Testis (tissue), 5 donors: ENCODE data around the genes PSMB1 and PDCD2.

GRCh38 chr6:169620380-169620647 is 81.5 kb downstream of the WDR27 start:
- PRO-cap, 3 experiments: no peak in any of the 3 experiments
- RAMPAGE, long total RNA, 2 experiments: no peak in any of the 2 experiments
- RRBS: no CpG with 5 or more reads among the region's 3 CpGs

- PRO-cap, 3 experiments: peak in 2 of 3 experiments; most common minus-strand start chr6:169653878 (in 2)
- RAMPAGE, long total RNA, 2 experiments: no peak in any of the 2 experiments
- RRBS: no CpG with 5 or more reads among the region's 6 CpGs
Observed at GRCh38 chr6:169653684-169654135, 48.1 kb downstream of the WDR27 start.

DNA sequence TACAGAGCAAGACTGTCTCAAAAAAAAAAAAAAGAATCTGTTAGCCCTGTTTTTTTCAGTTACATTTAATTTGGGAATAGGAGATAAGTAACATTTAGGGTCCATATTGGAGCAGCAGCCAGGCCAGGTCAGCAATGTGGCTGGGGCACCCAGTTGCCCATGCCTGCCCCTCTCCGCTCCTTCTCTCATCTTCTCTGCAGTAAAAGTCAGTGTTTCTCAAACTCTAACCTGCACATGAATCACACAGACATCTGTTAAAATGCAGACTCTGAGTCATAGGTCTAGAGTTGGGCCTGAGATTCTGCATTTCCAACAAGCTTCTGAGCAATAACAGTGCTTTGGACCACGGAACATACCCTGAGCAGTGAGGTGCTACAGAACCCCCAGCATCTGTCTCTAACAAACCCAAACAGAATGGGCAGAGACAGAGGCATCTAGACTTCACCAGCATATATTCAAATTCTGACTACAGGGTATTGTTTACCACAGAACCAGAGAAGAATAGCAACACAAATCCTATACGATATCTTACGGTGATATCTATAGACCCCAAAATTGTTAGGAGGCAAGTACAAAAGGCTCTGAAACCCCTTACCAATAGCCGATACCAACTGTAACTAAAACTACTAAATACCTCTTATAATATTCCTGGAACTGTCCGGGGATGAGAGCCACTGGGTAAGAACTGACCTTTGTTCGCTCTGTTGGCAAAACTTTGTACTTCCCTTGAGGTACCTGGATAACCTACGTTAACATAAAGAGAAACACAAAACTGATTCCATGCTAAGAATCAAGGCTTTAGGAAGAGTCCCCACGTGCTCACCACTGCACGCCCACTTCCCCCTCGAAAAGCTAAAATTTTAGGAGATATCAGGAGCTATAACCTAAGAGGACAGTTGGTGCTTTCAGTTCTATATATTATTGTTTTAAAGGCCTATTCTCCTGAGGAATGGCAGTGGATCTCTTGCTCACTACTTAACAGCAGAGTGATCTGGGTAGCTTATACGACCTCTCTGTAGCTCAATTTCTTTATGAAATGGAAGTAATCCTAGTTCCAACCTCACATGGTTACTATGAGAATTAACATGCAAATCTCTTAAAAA is 9.8 kb downstream of the PHF10 start:
- PRO-cap, 3 experiments: no peak in any of the 3 experiments
- RAMPAGE, long total RNA, 2 experiments: no peak in any of the 2 experiments
- RRBS: no CpG with 5 or more reads among the region's 12 CpGs

DNA sequence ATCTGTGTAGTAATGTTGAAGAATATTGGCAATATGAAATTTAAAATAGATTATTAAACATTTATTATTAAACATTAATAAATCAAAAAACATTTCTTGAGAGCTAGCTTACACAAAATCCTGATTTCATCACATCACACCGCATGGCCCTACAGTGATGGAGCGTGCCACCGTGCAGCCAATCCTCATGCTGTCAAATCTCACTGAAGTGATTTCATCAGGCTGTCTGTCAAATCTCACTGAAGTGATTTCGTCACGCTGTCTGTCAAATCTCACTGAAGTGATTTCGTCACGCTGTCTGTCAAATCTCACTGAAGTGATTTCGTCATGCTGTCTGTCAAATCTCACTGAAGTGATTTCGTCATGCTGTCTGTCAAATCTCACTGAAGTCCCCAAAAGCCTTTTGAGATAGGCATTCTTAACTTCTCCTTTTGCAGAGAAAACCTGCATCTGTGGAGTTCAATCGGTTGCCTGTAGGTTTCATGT is 14.3 kb downstream of the ERMARD start:
- PRO-cap, 3 experiments: no peak in any of the 3 experiments
- RAMPAGE, long total RNA, 2 experiments: no peak in any of the 2 experiments
- RRBS: no CpG with 5 or more reads among the region's 10 CpGs

- PRO-cap, 3 experiments: no peak in any of the 3 experiments
- RAMPAGE, long total RNA, 2 experiments: no peak in any of the 2 experiments
- RRBS: no CpG with 5 or more reads among the region's 14 CpGs
Observed at GRCh38 chr6:169986118-169986558, 234.7 kb downstream of the ERMARD start.

GRCh38 chr6:169990045-169990477 is 238.6 kb downstream of the ERMARD start:
- PRO-cap, 3 experiments: no peak in any of the 3 experiments
- RAMPAGE, long total RNA, 2 experiments: no peak in any of the 2 experiments
- RRBS: no CpG with 5 or more reads among the region's 16 CpGs

DNA sequence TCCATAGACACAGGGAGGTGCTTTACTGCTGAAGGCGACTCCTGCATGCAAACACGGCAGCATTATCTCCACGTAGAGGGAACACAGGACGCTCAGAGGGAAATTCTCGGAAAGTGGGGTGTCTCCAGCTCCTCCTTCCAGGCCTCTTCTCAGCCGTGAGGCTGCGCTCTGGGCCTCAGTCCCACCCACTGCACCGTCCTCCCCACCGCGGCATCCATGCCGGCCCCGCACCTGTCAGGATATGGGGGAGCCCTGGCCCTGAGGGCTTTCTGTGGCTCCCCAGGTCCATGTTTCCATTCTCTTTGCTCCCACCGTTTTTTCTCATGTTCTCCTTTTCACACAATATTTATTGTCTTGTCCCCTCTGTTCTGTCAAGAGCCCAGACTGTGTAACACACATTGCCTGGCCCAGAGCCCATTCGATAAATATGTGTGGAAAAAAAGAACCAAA is 205.1 kb downstream of the DLL1 start:
- PRO-cap, 3 experiments: no peak in any of the 3 experiments
- RAMPAGE, long total RNA, 2 experiments: no peak in any of the 2 experiments
- RRBS: no CpG with 5 or more reads among the region's 14 CpGs

DNA sequence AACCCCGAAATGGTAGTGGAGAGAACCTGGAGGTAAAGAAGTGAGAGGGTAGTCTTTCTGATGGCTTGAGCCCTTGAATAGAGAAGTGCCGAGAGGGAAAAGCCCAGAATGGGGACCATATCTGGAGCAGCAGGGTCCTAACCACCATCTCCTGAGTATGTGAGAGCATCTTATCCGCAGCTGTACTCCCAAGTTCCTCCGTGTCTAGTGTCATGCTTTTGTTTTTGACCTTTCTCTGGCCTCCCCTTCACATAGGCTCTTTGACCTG is 1.2 kb downstream of the FAM120B start:
- PRO-cap, 3 experiments: no peak in any of the 3 experiments
- RAMPAGE, long total RNA, 2 experiments: no peak in any of the 2 experiments
- RRBS: no CpG with 5 or more reads among the region's 4 CpGs

DNA sequence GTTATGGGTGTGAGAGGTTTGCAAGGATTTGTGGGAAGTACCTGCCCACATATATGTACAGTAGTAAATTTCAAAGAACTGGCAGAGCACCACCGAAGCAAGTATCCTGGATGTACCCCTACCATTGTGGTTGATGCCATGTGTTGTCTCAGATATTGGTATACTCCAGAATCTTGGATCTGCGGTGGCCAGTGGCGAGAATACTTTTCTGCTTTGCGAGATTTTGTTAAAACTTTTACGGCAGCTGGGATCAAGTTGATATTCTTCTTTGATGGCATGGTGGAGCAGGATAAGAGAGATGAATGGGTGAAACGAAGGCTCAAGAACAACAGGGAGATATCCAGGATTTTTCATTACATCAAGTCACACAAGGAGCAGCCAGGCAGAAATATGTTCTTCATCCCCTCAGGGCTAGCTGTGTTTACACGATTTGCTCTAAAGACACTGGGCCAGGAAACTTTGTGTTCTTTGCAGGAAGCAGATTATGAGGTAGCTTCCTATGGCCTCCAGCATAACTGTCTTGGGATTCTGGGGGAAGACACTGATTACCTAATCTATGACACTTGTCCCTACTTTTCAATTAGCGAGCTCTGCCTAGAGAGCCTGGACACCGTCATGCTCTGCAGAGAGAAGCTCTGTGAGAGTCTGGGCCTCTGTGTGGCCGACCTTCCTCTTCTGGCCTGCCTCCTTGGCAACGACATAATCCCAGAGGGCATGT is 11.0 kb downstream of the FAM120B start:
- PRO-cap, 3 experiments: no peak in any of the 3 experiments
- RAMPAGE, long total RNA, 2 experiments: no peak in any of the 2 experiments
- RRBS: no CpG with 5 or more reads among the region's 11 CpGs

DNA sequence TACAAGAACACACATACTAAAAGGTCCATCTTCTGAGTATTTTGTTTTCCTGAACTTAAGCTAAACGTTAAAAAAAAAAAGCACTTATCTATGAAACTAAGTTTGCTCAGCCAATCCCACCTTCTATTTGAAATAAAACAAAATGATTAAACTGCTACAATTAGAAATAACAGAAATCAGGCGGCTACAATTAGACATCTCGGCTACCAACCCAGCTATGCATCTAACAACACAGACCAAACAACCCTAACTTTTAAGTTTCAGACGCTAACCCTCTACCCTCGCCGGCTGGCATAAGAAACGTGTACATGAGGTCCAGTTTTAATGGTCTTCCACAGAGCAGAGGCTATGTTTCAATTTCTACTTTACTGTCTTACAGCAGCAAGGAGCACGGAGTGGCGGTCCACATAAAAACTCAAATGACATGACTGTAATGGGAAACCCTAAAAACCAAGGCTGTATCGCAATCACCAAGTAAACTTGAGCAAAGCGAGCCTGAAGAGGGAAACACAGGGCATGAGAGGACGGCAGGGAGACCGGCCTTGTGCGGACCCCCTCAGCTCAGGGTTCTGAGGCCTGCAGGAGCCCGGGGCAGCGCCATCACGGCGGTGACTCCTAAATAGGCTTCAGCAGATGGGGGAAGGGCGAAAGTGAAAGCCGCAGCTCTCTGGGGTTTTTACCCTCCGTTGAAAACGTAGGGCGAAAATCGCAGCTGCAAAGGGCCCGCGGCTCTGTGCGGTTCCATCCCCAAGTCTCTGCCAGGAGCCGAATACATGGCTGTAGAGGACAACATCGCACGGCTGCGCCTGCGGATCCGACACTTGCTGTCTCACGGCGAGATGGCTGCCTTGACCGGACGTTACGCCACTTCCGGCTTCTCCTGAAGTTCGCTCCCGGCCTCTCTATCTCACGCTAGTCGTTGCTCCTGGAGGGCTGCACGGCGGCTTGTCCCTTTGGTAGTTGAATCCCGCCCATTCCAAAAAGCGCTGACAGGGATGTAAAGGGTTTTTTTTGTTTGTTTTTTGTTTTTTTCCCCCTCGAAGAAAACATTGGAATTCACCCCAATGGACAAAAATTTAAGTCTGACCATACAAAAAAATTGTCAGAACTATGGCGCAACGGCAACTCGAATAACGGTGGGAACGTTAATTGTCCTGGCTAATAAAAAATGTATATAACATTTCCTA is at the start of gene PSMB1:
PSMB1 (minus strand) TSS at position 858 of the 1,187 bp plus-strand sequence.
- PRO-cap, 3 experiments: peak in 3 of 3 experiments; most common plus-strand start position 915 of the sequence (in 3); most common minus-strand start position 831 of the sequence (in 2)
- RAMPAGE, long total RNA, 2 experiments: start-site peak on the minus strand in 2 of 2 experiments, centred at positions 816 to 822 of the sequence, 6,219 to 10,634 reads per replicate
- RRBS: 3% methylated on average over 3 of the region's 53 CpGs

GRCh38 chr6:170583885-170584986 is at the start of gene PDCD2:
TSS of gene PDCD2 (minus strand) at chr6:170584637.
- PRO-cap, 3 experiments: peak in 3 of 3 experiments; most common plus-strand start chr6:170584723 (in 3); most common minus-strand start chr6:170584637 (in 3)
- RAMPAGE, long total RNA, 2 experiments: start-site peak on the plus strand in 1 of 2 experiments, at chr6:170584664-170584755 at its widest, 16 reads per replicate
- RRBS: 2% methylated on average over 54 of the region's 94 CpGs